Diencephalon (tissue), 2 donors: Measurements from ENCODE around the genes REC8, TGM1, RABGGTA, LTB4R, CTSG and STXBP6.

- RAMPAGE, long total RNA: no peak
Observed at GRCh38 chr14:24171435-24172387, at the start of gene REC8. Gene REC8, plus strand, starts transcription at chr14:24172080.

GRCh38 chr14:24172388-24172827, 528 bp downstream of the REC8 start:
- RAMPAGE, long total RNA: no peak

- RAMPAGE, long total RNA: no peak
Observed at GRCh38 chr14:24181852-24182334, 6.7 kb downstream of the IPO4 start.

GRCh38 chr14:24196675-24196937, 1.4 kb upstream of the TM9SF1 start:
- RAMPAGE, long total RNA: no peak

DNA sequence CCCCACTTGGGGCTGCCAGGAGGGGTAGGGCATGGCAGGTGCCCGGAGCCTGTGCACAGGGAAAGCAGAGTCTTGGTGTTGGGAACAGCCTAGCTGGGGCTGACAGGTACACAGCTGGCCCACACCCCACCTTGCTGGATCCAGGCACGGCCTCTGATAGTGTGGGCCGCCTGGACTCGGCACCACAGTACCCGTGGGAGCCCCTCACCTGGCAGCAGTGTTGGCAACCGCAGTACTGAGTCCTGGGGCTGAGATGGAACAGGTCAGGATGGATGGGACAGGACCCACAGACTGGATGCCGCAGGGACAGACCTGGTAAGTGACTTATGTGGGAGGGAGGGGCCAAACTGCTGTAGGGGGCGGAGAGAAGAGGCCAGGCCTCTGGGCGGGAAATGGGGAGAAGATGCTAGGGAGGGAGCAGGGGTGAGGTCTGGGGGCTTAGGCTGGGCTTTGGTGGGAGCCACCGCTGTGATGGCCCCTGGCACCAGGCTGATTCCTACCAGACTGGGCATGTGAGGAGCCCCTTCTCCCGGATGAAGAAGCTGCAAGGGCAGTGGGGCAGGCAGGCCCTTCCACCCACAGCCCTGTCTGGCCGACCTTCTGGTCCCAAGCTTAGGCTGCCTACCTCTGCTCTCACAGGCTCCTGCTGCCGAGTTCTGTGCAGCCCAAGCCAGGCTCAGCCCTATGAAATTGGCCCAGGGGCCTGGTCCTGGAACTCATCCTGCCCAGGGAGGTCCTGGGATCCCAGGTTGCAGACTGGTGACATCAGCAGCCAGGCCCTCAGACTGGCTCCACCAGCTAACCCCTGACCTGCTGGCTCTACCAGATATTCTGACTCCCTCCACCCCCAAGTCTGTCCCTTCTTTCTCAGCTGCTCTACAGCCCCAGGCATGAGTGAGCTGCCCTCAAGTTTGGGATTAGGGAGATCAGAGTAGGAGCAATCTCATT, at the start of gene TGM1:
TSS of gene TGM1 (minus strand) at position 297 of the 948 bp plus-strand sequence.
- RAMPAGE, long total RNA: no peak

GRCh38 chr14:24271404-24272178, at the start of gene RABGGTA:
Gene RABGGTA, minus strand, starts transcription at chr14:24271597.
- RAMPAGE, long total RNA: no peak

DNA sequence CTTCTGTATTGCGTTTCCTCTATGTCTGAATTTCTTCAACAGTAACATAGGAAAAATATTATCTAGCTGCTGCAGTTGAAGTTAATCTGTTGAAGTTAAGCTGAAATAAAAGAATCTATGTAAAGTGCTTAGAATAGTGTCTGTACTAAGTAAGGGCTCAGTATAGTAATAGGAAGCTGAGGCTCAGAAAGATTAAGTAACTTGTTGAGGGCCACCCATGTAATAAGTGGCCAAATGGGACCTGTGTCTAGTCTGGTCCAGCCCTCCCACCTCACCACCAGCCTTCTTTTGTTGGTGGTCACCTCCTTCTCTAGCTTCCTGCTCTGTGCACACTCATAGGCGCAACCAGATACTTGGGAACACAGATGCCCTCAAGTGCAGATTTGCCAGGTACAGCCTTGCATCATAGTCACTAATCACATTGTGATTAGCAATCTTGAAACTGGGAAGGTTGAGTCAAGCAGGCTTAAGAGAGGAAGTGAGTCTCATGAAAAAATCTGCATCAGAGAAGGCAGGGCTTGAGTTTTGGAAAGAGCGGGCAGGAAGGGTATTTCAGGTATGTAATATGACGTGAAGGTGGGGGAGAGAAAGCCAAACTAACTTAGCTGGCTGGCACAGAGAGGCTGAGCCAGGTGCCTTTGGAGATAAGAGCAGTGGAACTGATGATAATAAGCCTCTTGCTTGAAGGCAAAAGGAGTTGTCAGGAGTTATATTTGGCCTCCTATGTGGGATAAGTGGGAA, 2.6 kb upstream of the RABGGTA start:
- RAMPAGE, long total RNA: no peak

GRCh38 chr14:24308477-24309046, 785 bp upstream of the CIDEB start:
- RAMPAGE, long total RNA: no peak

DNA sequence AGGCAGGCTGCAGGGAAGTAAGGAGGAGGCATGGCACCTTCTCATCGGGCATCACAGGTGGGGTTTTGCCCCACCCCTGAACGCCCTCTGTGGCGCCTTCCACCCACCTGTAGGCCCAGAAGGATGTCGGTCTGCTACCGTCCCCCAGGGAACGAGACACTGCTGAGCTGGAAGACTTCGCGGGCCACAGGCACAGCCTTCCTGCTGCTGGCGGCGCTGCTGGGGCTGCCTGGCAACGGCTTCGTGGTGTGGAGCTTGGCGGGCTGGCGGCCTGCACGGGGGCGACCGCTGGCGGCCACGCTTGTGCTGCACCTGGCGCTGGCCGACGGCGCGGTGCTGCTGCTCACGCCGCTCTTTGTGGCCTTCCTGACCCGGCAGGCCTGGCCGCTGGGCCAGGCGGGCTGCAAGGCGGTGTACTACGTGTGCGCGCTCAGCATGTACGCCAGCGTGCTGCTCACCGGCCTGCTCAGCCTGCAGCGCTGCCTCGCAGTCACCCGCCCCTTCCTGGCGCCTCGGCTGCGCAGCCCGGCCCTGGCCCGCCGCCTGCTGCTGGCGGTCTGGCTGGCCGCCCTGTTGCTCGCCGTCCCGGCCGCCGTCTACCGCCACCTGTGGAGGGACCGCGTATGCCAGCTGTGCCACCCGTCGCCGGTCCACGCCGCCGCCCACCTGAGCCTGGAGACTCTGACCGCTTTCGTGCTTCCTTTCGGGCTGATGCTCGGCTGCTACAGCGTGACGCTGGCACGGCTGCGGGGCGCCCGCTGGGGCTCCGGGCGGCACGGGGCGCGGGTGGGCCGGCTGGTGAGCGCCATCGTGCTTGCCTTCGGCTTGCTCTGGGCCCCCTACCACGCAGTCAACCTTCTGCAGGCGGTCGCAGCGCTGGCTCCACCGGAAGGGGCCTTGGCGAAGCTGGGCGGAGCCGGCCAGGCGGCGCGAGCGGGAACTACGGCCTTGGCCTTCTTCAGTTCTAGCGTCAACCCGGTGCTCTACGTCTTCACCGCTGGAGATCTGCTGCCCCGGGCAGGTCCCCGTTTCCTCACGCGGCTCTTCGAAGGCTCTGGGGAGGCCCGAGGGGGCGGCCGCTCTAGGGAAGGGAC, at the start of gene LTB4R:
TSS of gene LTB4R (plus strand) at position 961 of the 1,094 bp plus-strand sequence.
- RAMPAGE, long total RNA: no peak

DNA sequence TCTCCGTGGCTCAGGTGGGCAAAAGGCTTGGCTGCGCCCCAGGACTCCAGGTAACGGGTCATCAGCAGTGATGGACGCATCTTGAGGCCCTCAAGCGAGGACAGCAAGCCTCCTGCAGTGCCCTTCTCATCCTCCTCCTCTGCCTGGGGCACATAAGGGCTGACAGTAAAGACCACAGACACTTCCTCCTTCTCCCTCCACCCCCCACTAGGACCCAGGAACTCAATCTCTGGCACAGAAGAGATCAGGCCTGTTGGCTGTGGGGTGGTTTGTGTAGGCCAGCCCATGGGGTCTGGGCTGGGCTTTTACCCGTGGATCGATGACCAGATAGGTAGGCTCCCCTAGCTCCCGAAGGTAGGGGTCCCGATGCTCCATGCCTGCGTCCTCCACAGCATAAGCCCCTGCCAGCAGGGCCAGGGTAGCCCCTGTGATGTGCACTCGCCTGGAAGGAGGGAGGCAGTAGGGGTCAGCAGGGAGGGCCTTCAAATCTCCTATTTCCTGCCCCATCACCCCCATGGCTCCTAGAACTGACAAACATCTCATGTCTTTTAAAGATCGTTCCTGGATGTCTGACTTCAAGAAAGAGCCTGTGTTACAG, 5.7 kb downstream of the ADCY4 start:
- RAMPAGE, long total RNA: no peak

DNA sequence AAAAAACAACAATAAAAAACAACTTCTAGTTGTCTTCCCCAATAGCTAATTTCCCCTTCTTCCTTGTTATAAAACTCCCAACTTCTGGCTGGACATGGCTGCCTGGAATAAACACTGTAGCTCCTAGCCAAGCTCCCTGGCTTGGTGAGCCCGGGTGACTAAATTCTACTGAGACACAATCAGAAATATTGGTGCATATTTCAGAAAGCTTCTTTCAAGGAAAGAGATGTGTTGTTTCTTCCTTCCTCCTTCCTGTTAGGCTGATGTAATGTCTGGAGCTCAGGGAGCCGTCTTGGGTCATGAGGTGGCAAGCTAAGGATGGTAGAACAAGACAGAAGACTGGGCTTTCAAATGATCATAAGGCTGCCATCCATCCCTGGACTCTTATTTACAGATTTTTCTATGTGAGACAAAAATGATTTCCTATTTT, 4.3 kb downstream of the CBLN3 start:
- RAMPAGE, long total RNA: no peak

DNA sequence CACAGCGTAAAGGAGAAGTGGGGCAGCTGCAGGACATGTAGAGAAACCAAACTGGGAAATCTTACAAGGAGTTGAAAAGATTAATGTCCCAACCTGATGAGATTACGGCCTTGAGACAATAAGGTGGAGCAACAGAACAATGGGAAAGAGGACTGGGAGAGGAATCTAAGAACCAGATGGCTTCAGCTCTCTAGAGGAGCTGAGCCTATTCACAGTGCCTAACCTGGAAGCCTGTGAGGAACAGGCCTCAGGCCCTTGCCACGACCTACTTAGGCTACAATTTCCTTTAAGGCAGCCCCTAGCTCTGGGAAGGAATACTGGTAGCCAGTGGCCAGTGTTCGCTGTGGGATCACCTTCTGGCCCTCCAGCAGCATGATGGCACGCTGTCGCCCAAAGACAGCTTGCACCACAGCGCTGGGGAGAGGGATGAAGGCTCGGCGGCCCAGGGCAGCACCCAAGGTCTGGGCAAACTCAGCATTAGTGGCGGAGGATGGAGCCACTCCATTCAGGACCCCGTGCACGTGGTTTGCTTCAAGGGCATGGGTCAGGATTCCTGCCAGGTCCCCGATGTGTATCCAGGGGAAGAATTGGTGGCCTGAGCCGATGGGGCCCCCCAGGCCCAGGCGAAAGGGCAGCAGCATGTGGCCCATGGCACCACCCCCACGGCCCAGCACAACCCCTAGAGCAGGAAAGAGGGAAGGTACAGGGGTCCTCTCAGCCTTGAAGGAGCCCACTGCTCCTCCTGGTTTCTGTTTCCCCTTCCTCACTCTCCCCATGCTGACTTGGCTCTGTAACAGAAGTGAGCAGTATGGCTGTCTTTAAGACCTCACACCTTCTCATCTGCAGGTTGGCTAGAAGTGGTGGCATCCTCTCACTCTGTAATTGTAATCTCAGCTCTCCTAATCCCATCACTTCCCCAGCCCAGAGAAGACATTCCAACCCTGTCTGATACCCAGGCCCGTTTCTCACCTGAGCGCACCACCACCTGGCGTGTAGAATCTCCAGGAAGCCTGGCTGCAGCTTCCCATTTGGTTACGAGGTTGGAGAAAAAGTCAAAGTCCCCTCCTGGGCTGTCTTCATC, 2.4 kb downstream of the SDR39U1 start:
- RAMPAGE, long total RNA: no peak

DNA sequence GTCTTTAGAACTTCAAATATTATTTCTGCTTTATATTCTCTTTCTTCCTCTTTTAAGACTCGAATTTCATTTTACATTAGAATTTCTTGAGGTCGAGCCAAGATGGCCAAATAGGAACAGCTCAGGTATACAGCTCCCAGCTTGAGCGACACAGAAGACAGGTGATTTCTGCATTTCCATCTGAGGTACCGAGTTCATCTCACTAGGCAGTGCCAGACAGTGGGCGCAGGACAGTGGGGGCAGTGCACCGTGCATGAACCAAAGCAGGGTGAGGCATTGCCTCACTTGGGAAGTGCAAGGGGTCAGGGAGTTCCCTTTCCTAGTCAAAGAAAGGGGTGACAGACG, 17.8 kb upstream of the CMA1 start:
- RAMPAGE, long total RNA: no peak

GRCh38 chr14:24576172-24576694, at the start of gene CTSG:
Gene CTSG, minus strand, starts transcription at chr14:24576250.
- RAMPAGE, long total RNA: no peak

GRCh38 chr14:24817022-24817321, 183.0 kb upstream of the GZMB start:
- RAMPAGE, long total RNA: no peak

GRCh38 chr14:24817712-24818763, 184.0 kb upstream of the GZMB start:
- RAMPAGE, long total RNA: no peak

GRCh38 chr14:24880053-24880419, 169.9 kb downstream of the STXBP6 start:
- RAMPAGE, long total RNA: no peak

DNA sequence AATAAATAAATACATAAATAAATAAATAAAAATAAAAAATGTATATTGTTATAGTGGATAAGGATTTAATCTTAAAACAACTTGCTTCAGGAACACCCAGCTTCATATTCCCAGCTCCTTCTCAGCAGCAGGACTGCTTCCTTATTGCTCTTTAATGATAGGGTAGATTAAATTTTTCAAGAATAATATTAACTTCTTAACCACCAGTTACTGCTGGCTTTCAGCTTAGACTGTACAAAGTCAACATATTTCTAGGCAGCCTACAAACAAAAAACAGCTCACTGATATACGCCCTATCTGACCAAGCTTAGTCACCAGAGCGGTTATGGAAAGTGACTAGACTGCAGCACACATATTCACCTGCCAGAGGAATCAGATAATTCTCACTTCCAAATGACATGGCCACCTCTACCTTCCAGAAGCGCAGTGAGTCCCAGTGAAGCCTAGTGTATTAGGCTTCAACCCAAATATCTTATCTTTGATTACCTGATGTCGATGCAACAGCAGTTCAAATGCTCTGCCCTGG, 8.6 kb downstream of the STXBP6 start:
- RAMPAGE, long total RNA: no peak

GRCh38 chr14:25049421-25050492, at the start of gene STXBP6:
Gene STXBP6, minus strand, starts transcription at chr14:25050147.
- RAMPAGE, long total RNA: no peak

DNA sequence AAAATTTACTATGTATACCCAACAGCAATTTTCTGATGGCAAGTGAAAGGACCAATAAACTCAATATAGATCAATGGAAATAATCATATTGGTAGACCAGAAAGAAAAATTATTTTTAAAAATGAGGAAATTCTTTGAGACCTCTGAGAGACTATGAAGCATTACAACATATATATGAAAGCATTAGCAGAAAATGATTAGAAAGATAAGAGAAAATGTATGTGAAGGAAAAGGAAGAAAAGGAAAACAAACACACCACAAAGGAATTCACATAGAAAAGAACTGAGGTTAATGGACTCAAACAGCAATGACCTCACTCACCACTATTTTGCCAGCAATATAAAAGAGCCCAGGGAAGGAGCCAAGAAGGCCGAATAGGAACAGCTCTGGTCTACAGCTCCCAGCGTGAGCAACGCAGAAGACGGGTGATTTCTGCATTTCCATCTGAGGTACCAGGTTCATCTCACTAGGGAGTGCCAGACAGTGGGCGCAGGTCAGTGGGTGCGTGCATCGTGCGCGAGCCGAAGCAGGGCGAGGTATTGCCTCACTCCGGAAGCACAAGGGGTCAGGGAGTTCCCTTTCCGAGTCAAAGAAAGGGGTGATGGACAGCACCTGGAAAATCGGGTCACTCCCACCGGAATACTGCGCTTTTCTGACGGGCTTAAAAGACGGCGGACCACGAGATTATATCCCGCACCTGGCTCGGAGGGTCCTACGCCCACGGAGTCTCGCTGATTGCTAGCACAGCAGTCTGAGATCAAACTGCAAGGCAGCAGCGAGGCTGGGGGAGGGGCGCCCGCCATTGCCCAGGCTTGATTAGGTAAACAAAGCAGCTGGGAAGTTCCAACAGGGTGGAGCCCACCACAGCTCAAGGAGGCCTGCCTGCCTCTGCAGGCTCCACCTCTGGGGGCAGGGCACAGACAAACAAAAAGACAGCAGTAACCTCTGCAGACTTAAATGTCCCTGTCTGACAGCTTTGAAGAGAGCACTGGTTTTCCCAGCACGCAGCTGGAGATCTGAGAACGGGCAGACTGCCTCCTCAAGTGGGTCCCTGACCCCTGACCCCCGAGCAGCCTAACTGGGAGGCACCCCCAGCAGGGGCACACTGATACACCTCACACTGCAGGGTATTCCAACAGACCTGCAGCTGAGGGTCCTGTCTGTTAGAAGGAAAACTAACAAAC, 1075.3 kb upstream of the NOVA1 start:
- RAMPAGE, long total RNA: no peak